ENCODE measurements around the genes TRMT11, KIAA0408, C6orf58 and ARHGAP18.

- RRBS, result under 1% methylated on average over 11 of the region's 55 CpGs
Measured at GRCh38 chr6:125986044-125987021, at the start of gene TRMT11. Gene TRMT11 (plus strand): TSS chr6:125986540.

- RRBS, result no CpG with 5 or more reads among the region's 6 CpGs
Measured at GRCh38 chr6:127289739-127290424, 23.2 kb downstream of the RNF146 start.

GRCh38 chr6:127366177-127366903 is 22.9 kb upstream of the ECHDC1 start:
- RRBS, result no CpG with 5 or more reads among the region's 7 CpGs

- RRBS, result no CpG with 5 or more reads among the region's 8 CpGs
Measured at GRCh38 chr6:127458772-127459764, at the start of gene KIAA0408. Gene KIAA0408 (minus strand): TSS chr6:127459389.

GRCh38 chr6:127577041-127577561 is at the start of gene C6orf58:
Gene C6orf58 (plus strand): TSS chr6:127577174.
- RRBS, result no CpG with 5 or more reads among the region's 3 CpGs

DNA sequence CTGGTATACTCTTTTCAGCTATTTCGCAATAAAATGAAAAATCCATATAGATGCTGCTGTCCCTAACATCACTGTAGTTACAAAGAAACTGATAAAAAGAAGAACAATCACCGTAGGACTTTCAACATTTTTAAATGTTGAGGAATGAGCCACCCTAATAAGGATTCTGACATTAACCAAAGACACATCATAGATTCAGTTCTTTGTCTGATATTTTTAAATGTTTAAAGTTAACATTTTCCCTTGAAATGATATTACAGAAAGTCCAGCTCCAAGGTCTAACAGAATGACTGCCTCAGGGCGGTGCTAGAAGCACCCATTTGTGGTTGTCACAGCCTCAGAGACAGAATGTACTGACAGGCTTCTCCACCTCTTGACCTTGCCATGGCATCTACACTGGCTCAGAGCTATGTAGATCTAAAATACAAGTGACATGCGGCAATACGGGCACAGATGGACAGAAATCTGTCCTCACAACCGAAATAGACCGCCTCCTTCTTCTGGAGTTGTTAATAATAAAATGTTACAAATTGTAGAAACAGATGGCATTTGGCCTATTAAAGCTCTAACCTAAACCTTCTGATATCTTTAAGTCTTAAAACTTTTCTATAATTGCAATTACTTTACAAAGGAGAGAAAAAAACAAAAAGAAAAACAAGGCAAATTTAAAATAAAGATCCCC is 167.2 kb upstream of the THEMIS start:
- RRBS, result no CpG with 5 or more reads among the region's 7 CpGs

GRCh38 chr6:128230593-128230866 is 289.9 kb downstream of the PTPRK start:
- RRBS, result no CpG with 5 or more reads among the region's 2 CpGs

GRCh38 chr6:128371200-128371783 is 149.1 kb downstream of the PTPRK start:
- RRBS, result no CpG with 5 or more reads among the region's 3 CpGs

GRCh38 chr6:128498101-128498691 is 22.2 kb downstream of the PTPRK start:
- RRBS, result no CpG with 5 or more reads among the region's 3 CpGs

GRCh38 chr6:128508953-128509337 is 11.5 kb downstream of the PTPRK start:
- RRBS, result no CpG with 5 or more reads among the region's 7 CpGs

DNA sequence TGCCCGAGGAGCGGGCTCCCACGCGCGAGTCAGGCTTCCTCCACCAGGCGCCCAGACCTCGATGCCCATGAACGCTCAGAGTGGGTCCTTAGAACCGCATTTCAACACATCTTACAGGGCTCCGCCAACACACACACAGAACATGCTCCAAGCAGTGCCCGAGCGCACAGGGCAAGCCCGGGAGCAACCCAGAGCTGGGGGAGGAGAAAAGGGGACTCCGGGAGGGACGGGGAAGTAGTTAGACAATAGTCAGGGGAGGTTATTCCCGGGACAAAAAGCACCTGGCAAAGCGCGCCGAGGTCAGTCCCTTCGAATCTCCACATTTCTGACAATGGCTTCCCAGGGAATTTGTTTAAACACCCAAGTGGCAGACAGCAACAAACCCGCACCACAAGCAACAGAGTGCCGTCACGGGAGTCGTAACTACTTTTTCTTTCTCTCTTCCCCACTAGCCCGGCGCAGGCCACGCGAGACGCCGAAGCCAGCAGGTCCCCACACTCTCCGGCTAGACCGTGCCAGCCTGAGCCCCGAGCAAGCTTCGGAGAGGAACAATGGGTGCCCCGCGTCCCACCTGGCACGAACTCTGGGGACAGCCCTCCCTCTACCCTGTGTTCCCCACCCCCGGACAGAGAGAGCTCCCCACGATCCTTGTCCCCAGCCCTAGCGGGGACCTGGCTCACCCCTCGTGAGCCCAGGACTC is 725 bp downstream of the PTPRK start:
- RRBS, result under 1% methylated on average over 9 of the region's 41 CpGs

DNA sequence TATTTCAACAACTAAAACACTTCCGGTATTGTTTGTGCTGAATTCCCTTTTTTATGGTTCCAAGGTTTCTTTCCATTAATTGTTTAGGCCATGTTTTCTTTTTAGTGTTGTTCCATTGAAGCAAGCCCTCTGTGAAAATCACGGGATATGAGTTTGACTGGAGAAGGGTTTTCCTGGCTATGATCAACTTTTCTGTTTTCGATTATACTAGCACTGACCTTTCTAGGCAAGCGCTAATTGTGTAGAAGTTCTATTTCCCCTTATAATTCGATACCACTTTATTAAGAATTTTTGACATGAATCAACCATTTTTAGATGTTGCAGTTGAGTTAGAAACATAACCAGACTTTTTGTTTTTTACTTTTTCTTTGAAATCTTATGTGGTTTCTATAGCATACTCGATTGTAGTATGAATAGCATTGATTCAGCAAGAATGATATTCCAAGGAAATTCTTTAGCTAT is 2.5 kb downstream of the LAMA2 start:
- RRBS, result no CpG with 5 or more reads among the region's 6 CpGs

DNA sequence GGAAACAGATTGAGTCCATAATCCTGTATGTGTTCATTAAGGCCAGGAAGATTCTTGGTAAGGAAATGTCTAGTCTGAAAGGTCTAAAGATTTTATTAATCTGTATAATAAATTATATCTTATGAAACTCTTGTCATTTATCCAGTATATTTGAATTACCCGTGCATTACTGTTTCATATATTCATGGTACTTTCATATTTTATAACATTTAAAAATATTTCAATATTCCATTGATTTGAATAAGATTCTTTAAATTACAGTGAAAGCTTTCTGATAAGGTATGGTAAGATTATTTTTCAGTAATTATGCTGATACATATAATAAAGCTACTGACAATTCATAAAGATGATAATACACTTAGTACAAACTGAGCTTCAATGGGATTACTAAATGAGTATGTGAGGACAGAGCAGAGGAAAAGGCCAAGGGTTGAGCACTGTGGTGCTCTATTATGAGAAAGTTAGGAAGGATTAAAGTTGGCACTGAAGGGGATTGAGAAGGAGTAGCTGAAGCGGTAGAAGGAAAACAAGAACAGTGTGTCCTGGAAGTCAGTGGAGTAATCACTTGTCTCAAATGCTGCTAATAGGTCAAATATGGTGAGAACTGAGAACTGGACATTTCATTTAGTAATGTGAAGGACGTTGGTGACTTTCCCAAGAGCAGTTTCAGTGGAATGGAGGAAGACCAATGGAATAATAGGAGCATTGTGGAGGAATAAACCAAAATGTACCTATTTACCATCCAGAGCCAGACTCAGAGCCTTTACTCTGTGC is 255.7 kb downstream of the LAMA2 start:
- RRBS, result no CpG with 5 or more reads among the region's 3 CpGs

GRCh38 chr6:129172328-129173341 is 289.7 kb downstream of the LAMA2 start:
- RRBS, result no CpG with 5 or more reads among the region's 35 CpGs

GRCh38 chr6:129346594-129347480 is 363.1 kb downstream of the ARHGAP18 start:
- RRBS, result no CpG with 5 or more reads among the region's 5 CpGs

GRCh38 chr6:129377675-129378307 is 332.2 kb downstream of the ARHGAP18 start:
- RRBS, result no CpG with 5 or more reads among the region's 1 CpG

GRCh38 chr6:129589481-129590412 is 120.2 kb downstream of the ARHGAP18 start:
- RRBS, result no CpG with 5 or more reads among the region's 6 CpGs

DNA sequence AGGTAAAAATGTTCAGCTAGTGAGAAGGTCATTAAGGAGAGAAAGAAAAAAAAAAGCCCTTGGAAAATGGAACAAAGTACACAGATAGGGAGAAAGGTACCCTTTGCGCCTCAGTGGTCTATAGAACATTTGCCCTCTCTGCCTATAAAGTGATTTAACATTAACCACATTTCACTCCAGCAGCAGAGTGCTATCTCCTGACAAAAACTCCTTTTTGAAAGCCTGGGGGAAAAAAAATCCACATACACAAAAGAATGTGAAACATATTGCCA is 798 bp downstream of the ARHGAP18 start:
- RRBS, result no CpG with 5 or more reads among the region's 1 CpG

DNA sequence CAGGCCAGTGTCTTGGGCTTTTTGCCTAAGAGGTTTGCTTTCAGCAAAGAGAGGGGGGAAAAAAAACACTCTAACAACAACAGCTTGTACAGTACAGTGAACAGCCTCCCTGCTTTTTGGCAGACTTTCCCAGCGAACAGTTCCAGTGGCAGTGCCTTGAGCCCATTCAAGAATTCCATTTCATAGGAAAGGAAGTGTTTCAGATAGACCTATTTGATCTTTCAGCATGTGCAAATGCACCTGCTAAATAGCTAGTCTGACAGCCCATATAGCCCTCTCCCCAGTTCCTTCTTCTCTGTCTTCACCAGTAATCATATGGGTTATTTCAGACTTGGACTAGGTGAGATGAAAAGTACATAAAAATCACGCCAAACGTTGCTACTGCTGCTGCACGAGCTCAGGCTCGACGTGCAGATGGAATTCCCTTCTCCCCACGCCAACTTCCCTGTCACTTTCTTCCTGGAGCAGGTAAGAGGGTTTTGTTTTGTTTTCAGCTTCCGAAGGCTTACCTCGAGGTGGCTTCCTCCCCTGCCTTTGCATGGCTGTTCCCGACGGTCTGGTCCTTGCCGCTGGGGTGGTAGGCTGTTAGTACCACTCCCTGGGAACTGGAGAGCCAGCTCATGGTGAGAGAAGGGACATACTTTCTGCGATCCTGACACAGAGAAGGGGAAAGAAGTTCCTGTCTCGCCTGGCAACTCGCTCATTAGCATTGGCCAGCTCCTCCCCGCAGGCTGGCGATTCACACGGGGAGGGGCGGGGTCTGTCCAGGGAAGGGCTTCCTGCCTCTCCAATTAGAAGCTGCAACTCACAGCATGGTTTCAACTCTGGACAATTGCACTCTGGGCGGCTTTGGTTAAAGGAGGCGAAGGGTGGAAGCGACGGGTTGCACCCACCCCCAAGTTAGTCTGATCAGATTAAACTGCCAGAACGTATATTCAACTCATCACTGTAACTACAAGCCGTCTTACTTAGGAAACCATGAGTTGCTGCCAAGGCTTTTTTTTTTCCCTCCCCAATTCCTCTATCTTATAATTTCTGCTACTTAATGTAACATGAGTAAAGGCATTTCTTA is at the start of gene ARHGAP18:
Gene ARHGAP18, minus strand, starts transcription at position 663 of the 1,072 bp plus-strand sequence.
- RRBS, result no CpG with 5 or more reads among the region's 25 CpGs

GRCh38 chr6:130368589-130369071 is 2.8 kb downstream of the TMEM200A start:
- RRBS, result no CpG with 5 or more reads among the region's 1 CpG

Data from renal cortical epithelial cell (primary cell).